RPMI7951 (cell line): Measurements from ENCODE around the gene KCNJ16.

DNA sequence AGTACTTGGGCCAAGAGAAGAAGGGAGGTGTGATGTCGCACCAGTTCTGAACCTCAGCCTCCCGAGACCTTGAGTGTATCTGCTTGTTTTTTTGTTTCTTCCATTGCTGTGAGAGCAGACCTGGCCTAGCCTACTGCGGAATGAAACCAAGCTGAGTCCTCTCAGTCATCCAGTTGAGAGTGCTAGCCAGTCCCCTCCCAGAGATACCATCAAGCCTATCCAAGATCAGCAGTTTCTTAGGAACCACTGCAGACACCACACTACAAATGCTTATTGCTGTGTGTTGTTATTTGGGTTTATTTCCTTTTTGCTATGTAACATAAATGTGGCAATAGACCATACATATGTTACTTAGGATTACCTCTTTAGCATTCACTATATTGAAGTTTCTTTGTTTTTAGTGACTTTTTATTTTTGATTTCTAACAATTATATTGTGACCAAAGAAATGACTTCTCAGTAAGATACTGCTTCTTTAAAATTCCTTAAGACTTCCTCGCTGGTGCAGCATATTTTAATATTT, 4.2 kb downstream of the ABCA8 start:
- RAMPAGE, long total RNA = no peak

GRCh38 chr17:69117712-69118526, 23.8 kb downstream of the ABCA6 start:
- RAMPAGE, long total RNA = no peak

DNA sequence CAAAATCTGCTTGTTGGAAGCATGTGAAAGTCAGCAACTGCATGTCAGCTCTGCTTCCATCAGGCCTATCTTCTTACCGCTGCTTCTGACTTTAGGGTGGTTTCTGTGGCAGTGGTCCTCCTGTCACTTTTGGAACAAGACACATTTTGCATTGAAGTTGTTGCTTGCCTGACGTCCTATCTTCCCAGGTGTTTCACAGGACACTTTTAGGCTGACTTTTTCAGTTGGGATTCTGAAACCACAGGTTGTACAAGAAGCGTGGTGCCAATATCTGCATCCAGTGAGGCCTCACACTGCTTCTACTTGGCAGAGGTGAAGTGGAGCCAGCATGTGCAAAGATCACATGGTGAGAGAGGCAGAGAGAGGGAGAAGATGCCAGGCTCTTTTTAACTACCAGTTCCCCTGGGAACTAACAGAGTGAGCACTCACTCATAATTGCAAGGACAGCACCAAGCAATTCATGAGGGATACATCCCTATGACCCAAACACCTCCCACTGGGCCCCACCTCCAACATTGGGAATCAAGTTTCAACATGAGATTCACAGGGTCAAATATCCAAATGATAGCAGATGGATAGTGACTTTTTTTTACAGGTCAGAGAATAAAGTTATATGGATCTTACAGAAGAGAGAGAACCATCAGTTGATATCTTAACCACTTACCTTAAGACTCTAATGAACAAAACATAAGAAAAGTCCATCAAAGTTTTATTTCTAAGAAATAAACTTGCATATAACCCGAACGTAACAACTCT, 5.8 kb upstream of the ABCA6 start:
- RAMPAGE, long total RNA = no peak

- RAMPAGE, long total RNA = no peak
These were observed 47.4 kb downstream of the MAP2K6 start for GRCh38 chr17:69461837-69462407.

GRCh38 chr17:70074981-70075530, at the start of gene KCNJ16:
TSS of gene KCNJ16 (plus strand) at chr17:70075225.
- RAMPAGE, long total RNA = no peak

GRCh38 chr17:70128520-70129326, 40.6 kb upstream of the KCNJ2 start:
- RAMPAGE, long total RNA = no peak

- RAMPAGE, long total RNA = no peak
These were observed 1.4 kb upstream of the KCNJ2 start for GRCh38 chr17:70167897-70168428.

DNA sequence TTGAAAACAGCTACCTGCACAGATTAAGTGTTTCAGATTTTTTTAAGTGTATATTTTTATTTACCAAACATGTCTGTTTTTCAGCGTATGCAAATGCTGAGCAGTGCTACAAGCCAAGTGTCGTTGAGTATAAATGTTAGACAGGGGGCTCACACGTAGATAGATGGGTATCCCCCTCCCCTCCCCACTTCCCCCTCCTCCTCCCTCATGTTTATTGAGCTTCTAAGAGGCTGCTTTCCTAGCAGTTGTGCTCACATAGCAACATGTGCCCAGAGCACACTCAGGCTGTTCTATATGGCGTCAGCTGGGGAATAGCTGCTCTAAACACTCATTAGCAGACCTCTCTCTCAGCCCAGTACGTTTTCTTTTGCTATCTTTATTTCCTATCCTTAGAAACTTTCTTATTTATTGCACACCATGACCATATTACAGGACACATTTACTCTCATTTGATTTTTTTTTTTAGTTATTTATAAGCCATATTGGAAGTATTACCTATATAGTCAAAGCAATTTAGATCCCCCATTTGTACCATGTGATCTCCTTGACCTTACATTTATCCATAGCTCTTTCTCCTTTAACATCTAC, 1.8 kb downstream of the KCNJ2 start:
- RAMPAGE, long total RNA = no peak

GRCh38 chr17:70661143-70661692, 491.9 kb downstream of the KCNJ2 start:
- RAMPAGE, long total RNA = no peak

DNA sequence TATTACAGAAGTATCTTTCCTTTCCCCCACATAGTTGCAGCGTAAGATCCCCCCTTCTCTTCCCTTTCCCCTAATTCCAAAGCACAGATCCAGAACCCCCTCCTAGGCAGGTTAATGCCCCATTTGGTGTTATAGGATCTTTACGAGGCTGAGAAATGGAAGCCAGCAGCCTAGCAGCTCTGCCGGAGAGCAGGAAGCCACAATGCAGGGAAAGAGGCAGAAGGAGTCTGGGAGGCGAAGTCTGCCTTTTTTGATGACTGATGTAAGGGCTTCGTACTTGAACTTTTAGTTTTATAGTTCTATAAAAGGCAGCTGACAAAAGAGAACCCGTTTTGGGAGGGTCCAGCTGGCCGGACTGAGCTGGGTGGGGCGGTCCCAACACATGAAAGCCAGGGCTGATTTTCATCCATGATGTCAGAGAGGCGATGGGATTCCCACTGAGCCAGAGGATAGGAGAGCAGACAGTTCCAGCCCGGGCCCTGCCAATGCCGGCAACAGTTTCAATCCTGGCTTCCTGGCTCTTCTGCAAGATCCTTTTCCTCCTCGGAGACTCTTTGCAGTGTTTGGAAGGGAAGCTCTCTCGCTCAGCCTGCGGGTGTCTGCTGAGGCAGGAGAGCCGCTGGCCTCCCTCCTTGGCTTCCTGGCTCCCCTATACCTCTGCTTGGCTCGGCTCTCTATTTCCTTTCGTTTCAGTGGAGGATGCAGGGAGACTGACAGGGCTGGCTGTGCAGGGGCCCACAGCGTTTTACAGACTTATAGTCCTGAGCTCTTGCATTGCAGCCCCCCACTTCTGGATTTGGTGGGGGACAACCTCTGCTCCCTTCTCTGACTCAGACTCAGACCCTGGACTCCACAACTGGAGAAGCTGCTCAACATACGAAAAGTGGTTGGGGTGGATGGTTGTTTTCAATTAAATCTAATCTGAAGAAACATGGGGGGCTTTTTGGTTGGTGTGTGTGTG, 145.5 kb upstream of the SOX9 start:
- RAMPAGE, long total RNA = no peak

GRCh38 chr17:72117048-72117595, 3.7 kb upstream of the SOX9 start:
- RAMPAGE, long total RNA = no peak

DNA sequence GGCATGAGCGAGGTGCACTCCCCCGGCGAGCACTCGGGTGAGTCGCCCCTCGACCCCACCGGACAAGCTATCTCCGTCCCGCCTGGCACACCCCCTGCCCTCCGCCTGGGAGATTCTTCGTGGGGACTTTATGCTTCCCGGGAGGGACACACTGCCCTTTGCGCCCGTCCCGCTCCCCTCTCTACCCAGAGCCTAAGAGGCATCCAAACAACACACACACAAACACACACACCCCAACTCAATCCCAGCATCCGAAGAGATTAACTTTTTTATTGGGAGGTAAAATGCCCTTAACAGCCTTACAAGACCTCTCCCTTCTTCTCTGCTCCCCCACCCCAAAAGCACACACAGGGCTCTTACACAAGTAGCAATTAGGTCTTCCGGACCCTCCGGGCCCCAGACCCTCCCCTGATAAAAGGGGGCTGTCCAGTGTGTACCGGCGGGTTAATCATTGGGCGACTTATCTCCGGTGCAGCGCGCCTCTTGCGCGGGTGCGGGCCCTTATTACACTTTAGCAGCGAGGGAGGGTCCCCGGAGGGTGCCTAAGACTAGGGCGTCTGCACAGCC, 2.2 kb downstream of the SOX9 start:
- RAMPAGE, long total RNA = no peak

- RAMPAGE, long total RNA = no peak
These were observed 4.6 kb downstream of the SOX9 start for GRCh38 chr17:72124948-72126206.

GRCh38 chr17:72183207-72183722, 62.4 kb downstream of the SOX9 start:
- RAMPAGE, long total RNA = no peak

DNA sequence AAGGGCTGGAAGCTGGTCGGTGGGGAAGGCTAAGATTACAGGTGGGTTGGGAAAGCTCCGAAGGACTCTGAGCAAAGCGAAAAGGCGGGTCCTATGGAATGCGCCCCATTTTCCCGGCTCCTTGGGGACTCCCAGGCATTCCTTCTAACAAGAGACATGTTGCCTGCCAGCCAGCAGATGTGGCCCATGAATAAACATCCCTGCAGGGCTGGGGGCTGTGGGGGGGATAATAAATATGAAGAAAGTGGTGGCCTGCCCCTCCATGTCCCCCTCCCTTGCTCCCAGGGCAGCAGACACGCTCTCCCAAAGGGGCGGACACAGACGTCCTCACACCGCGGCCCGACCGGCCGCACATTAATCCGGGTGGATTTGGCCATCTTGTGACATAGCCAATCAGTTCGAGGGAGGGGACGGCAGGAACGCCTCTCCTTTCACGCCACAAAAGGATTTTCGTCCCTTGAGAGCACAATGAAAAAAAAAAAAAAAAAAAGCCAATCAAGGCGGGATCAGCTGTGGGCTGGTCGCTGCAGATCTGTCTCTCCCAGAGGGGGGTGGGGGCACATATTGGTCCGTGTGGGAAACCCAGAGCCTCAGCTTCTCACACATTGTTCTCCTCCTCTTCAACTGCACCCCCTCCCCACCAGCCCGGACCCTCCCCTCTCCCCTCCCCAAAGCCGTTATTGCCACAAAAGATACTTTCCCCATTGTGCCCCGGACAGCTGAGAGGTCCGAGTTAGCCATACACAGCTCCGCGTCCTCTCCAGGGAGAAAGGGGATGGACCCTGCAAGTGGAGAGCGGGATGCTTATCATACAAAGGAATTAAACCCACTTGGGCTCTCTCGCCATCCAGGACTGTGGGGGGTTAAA, 98.7 kb downstream of the SOX9 start:
- RAMPAGE, long total RNA = no peak

GRCh38 chr17:72420990-72421693, 300.3 kb downstream of the SOX9 start:
- RAMPAGE, long total RNA = no peak

DNA sequence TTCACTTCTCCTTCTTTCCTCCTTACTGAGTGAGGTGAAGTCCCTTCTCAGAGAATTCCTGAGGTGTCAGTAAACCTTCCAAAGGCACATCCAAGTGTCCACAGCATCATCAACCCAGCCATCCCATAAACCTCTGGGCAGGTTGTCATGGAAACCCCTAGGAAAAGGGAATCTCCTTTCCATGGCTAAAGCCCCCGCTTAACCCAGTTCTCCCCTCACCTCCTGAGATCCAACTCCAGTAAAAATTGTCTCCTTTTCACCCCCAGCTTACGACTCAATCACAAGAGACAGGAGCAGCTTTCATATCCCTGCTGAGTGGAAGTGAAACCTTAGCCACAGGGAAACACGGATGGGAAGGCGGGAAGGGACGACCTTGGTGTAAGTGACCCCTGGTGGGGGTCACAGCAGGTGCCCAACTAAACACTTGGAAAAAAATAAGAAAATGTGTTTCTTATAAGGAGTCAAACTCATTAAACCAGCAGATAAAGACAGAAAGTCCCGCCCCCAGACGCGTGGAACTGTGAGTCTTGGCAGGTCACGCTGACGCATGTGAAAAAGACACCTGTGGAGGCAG, 432.0 kb downstream of the SOX9 start:
- RAMPAGE, long total RNA = no peak

DNA sequence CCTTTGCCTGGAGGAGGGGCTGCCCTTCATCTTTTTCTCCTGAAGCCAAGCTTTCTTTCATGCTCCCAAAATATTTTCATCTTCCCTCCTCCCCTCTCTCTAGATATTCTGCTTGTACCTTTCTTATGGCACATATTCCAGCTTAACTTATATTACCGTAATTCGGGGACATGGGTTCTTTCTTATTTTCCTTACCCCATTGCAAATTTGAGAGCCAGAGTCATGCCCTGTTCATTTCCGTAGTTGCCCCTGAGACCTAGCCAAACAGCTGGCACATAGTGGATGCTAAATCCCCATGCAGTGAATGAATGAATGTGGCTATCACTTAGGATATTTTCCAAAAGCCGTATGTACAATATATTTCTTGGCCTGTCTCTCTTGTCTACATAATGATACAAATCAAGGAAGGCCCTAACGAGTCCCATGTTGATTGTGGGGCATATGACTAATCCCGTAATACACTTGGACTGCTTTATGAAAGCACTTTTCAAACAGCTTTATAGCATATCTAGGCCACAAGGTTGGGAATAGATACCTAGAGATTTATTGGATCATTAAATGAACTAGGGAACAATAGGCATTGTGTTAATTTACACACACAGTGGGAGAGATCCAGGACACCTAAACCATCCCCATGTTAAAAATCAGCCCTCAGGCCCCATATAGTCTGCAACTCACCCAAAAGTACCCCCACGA, 478.1 kb downstream of the SLC39A11 start:
- RAMPAGE, long total RNA = no peak

- RAMPAGE, long total RNA = no peak
These were observed 177.1 kb downstream of the SLC39A11 start for GRCh38 chr17:72915354-72915851.

GRCh38 chr17:73231208-73231920, 830 bp downstream of the FAM104A start:
- RAMPAGE, long total RNA = no peak